GM19239 (cell line): ENCODE data around the genes GPC5 and DNAJC3.

GRCh38 chr13:79483035-79483517 lies 2.1 kb downstream of the NDFIP2 start:
- RRBS = no CpG with 5 or more reads among the region's 4 CpGs

DNA sequence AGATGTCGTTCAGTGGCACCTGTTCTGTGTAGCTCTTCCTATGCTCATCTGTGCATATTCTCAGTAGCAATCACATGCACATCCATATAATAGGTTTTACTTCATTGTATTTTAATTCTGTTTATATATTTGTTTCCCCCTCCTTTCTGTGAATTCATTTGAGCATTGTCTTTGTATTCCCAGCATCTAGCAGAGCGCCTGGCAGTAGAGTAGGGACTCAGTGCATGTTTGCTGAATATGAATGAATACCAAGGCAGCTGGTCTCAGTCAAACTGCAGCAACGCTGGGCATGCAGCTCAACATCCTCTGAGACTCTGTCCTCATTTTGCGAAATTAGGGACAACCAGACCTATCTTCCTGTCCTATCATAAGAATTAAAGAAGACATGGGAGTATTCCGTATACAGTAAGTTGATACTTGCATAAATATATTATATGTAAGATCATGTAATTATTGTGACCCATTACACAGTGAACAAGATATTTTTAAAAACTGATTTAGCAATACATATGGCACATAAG lies 330.0 kb downstream of the SPRY2 start:
- RRBS = no CpG with 5 or more reads among the region's 5 CpGs

GRCh38 chr13:91361771-91362412 lies 36.5 kb upstream of the GPC5 start:
- RRBS = no CpG with 5 or more reads among the region's 1 CpG

- RRBS = 2% methylated on average over 8 of the region's 73 CpGs
Measured at GRCh38 chr13:91398416-91399133, at the start of gene GPC5. GPC5 (plus strand) TSS chr13:91398621.

- RRBS = no CpG with 5 or more reads among the region's 5 CpGs
Measured at GRCh38 chr13:93225625-93226348, 820 bp upstream of the GPC6 start.

DNA sequence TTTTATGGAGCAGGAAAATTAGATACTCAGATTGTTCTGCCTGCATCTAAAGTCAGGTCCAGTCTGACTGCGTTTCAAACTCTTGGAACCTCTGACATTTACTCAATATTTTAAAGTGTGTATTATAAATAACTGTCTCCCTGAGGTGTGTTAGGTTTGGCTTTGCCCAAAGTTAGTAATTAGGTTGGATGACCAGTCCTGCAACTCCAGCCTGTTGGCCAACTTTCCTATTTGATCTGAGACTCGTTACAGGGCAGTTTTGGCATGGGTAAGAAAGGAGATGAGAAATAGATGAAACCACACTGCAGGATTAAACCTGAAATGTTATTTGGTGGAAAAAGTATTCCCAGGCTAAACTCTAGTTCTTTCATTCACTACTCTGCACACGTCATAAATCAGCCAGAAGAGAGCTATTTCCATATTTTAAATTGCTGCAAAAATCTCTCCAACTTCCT lies 357.1 kb downstream of the DCT start:
- RRBS = no CpG with 5 or more reads among the region's 3 CpGs

- RRBS = no CpG with 5 or more reads among the region's 5 CpGs
Measured at GRCh38 chr13:94323760-94324114, 155.7 kb downstream of the DCT start.

- RRBS = no CpG with 5 or more reads among the region's 7 CpGs
Measured at GRCh38 chr13:94343332-94343729, 136.2 kb downstream of the DCT start.

GRCh38 chr13:94433335-94433756 lies 46.1 kb downstream of the DCT start:
- RRBS = no CpG with 5 or more reads among the region's 5 CpGs

DNA sequence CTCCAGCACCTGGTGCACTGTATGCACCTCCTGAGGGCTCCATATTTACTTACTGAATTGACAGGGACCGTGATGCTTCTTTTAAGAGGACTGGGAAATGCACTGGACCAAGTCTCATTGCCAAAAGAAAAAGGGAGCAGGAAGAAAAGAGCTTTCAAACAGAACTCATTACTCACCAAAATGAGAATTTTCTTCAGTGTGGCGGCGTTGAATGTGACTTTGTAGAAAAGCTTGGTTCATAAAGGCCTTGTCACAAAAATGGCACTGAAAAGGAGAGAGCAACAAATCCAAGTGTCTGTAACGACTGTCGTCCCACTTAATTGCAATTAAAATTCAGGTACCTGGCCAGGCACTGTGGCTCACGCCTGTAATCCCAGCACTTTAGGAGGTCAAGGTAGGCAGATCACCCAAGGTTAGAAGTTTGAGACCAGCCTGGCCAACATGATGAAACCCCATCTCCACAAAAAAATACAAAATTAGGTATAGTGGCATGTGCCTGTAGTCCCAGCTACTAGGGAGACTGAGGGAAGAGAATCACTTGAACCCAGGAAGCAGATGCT lies 11.4 kb downstream of the DZIP1 start:
- RRBS = no CpG with 5 or more reads among the region's 6 CpGs

GRCh38 chr13:95677080-95677775 lies at the start of gene DNAJC3:
DNAJC3 (plus strand) TSS chr13:95677139.
- RRBS = 1% methylated on average over 43 of the region's 63 CpGs

DNA sequence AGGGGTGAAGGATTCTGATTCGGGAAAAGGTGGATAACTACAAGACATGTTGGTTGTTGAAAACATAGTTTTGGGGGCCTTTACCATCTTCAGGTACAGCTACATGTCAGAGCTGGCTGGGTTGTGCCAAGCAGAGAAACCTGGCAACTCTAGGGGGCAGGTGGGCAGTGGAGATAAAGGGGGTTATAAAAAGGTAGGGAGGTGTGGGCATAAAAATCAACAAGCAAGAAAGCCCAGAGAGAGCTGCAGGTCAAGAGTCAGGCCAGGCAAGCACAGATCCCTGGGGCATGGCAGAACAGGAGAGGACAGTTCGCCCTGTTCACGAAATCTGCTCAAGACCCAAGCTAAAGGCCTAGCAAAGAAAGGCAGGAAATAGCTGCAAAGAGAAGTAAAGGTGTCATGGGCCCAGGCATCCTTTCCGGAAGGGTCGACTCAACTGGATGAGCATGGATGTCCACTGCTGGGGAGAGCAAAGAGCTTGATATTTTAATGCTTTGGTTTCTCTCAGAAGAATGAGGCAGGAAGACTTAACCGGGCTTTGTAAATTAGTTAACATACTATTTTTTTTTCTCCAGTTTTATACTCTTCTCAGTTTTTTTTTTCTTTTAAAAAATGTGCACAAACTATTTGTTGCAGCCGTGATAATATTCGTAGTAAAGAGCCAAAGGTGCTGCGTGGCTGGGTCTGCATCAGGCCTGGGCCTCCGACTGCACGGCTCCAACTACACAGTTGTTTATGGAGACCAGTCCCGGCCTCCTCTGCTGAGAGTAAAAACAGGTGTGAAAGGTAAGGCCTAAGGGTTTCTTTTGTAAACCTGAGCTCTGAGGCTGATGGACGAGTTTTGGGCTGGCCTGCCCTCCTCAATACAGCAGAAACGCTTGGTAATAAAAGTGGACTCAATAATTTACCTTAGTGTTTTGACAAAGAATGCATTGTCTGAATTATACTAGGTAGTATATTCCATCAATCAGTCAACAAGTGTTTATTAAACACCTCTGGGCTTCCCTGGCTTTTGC lies 3.6 kb downstream of the MBNL2 start:
- RRBS = 57% methylated on average over 2 of the region's 14 CpGs

DNA sequence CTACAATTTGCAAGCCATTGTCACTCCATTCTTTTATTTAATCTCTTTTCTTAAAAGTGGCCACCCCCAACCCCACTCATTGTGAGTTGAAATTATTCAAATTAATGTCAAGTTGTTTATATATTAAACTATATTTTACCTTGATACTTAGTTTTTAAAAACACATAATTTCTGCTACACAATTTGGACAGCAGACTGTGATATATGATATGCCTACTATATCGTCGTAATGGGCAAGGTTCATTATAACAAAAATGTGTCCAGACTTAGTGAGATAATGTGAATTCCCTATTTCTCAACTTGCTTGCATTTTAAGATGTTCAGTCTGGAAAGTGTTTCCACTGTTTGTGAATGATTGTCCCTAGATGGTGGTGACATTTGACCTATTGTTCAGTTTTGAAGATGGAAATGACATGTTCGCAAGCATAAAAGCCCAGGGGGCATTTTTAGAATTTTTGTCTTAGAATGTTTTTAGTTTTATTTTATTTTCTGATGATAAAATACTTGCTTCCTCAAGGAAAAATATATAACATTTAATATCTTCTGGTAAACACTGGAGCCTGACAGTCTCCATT lies 26.9 kb downstream of the MBNL2 start:
- RRBS = no CpG with 5 or more reads among the region's 3 CpGs

- RRBS = no CpG with 5 or more reads among the region's 8 CpGs
Measured at GRCh38 chr13:97305475-97306237, 83.5 kb downstream of the MBNL2 start.

DNA sequence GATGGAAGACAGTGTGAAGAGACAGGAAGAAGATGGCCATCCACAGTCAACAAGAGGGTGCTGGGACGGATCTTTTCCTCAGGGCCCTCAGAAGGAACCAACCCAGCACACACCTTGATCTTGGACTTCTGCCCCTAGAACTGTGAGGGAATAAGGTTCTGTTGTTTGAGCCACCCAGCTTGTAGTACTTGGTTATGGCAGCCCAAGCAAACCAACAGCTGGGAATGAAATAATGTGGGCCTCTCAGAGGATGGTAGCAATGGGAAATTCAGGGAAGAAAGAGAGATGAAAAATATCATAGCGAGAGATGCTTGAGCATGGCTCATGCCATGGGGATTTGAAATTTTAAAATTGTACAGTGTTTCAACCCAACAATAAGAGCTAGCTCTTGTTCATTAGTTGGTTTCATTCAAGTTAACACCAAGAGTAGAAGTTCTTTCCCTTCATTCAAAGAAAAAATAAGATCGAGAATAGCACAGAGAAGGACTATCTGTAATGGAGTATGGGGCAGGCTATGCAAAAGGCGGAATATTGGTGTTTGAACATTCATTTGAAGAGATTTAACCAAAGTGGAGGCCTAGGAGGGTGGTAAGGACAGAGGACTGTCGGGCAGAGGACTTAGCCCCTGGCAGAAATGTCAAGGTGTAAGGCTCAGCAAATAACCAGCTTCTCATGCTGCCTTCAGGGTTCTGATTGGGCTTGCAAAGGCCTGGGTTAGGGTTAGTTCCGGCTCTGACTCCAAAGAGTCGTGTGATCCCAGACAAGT lies 87.5 kb downstream of the MBNL2 start:
- RRBS = no CpG with 5 or more reads among the region's 7 CpGs

GRCh38 chr13:97360976-97361331 lies 73.0 kb upstream of the RAP2A start:
- RRBS = no CpG with 5 or more reads among the region's 3 CpGs

GRCh38 chr13:98033610-98033998 lies 80.1 kb downstream of the IPO5 start:
- RRBS = no CpG with 5 or more reads among the region's 7 CpGs

GRCh38 chr13:98246966-98247807 lies 70.1 kb upstream of the RNF113B start:
- RRBS = no CpG with 5 or more reads among the region's 20 CpGs

DNA sequence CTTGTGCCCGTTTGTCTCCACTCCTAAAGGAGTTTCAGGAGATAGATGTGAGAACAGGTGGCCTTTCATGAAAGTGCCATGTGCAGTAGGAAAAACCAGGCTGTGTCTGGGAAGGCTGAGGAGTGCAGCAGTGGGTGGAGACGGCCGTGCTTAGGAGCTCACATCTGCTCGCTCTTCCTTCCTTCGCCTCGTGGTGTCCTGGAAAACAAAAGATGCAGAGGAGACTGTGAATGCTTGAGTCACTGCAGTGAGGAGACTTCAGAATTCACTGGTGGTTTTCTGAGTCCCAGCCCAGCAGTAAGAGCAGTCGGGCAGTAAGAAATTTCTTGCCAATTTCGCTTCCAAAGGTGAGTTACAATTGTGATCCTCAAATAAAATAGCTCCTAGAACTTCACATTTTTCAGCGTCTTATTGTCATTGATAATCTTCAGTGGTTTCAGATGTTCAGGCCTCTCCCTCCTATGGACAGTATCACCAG lies 138.5 kb upstream of the RNF113B start:
- RRBS = no CpG with 5 or more reads among the region's 9 CpGs